Ovary (tissue), 7 donors: ENCODE results near the genes MRPL46 and DET1.

GRCh38 chr15:84857731-84858619 lies 26.5 kb upstream of the SLC28A1 start:
- PRO-cap, 7 experiments, result no peak in any of the 7 experiments
- RAMPAGE, long total RNA, 2 experiments, result no peak in any of the 2 experiments

- PRO-cap, 7 experiments, result no peak in any of the 7 experiments
- RAMPAGE, long total RNA, 2 experiments, result no peak in any of the 2 experiments
Measured at GRCh38 chr15:84906653-84906919, 22.1 kb downstream of the SLC28A1 start.

GRCh38 chr15:84959599-84960257 lies 21.9 kb upstream of the PDE8A start:
- PRO-cap, 7 experiments, result no peak in any of the 7 experiments
- RAMPAGE, long total RNA, 2 experiments, result no peak in any of the 2 experiments

- PRO-cap, 7 experiments, result no peak in any of the 7 experiments
- RAMPAGE, long total RNA, 2 experiments, result no peak in any of the 2 experiments
Measured at GRCh38 chr15:85023376-85024395, 42.0 kb downstream of the PDE8A start.

GRCh38 chr15:85234452-85235105 lies 145.8 kb upstream of the AKAP13 start:
- PRO-cap, 7 experiments, result peak in 1 of 7 experiments; most common minus-strand start chr15:85234683 (in 1)
- RAMPAGE, long total RNA, 2 experiments, result no peak in any of the 2 experiments

- PRO-cap, 7 experiments, result no peak in any of the 7 experiments
- RAMPAGE, long total RNA, 2 experiments, result no peak in any of the 2 experiments
Measured at GRCh38 chr15:85330793-85331962, 49.2 kb upstream of the AKAP13 start.

GRCh38 chr15:85407939-85408871 lies 27.8 kb downstream of the AKAP13 start:
- PRO-cap, 7 experiments, result no peak in any of the 7 experiments
- RAMPAGE, long total RNA, 2 experiments, result no peak in any of the 2 experiments

- PRO-cap, 7 experiments, result no peak in any of the 7 experiments
- RAMPAGE, long total RNA, 2 experiments, result no peak in any of the 2 experiments
Measured at GRCh38 chr15:85500573-85501136, 120.3 kb downstream of the AKAP13 start.

- PRO-cap, 7 experiments, result peak in 5 of 7 experiments; most common minus-strand start chr15:85543949 (in 5)
- RAMPAGE, long total RNA, 2 experiments, result no peak in any of the 2 experiments
Measured at GRCh38 chr15:85543541-85544437, 163.4 kb downstream of the AKAP13 start.

DNA sequence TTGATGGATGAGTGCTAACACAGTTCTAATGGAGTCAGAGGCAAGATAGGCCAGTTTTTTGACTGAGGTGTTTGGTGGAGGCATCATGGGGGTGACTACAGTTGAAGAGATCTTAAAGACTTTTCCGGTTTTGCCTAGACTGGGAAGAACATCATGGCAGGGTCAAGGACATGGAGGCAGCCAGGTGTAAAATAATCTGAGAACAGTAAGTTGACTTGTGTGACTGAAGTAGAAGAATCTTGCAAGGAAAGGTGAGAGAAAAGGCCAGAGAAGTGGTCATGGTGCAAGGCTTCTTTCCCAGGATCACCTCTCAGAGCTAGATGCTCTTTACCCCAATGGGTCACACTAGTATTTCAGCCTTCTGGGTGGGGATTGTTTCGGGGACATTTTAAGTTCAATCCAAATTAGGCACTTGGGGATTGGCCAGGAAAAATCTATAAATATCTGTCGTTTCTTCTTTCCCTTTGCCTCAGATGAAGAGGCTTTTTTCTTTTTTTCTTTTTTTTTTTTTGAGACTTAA lies 188.1 kb downstream of the KLHL25 start:
- PRO-cap, 7 experiments, result no peak in any of the 7 experiments
- RAMPAGE, long total RNA, 2 experiments, result no peak in any of the 2 experiments

- PRO-cap, 7 experiments, result no peak in any of the 7 experiments
- RAMPAGE, long total RNA, 2 experiments, result no peak in any of the 2 experiments
Measured at GRCh38 chr15:85614001-85614474, 180.7 kb downstream of the KLHL25 start.

- PRO-cap, 7 experiments, result no peak in any of the 7 experiments
- RAMPAGE, long total RNA, 2 experiments, result no peak in any of the 2 experiments
Measured at GRCh38 chr15:85703994-85704641, 90.6 kb downstream of the KLHL25 start.

GRCh38 chr15:85708340-85708616 lies 86.4 kb downstream of the KLHL25 start:
- PRO-cap, 7 experiments, result no peak in any of the 7 experiments
- RAMPAGE, long total RNA, 2 experiments, result no peak in any of the 2 experiments

DNA sequence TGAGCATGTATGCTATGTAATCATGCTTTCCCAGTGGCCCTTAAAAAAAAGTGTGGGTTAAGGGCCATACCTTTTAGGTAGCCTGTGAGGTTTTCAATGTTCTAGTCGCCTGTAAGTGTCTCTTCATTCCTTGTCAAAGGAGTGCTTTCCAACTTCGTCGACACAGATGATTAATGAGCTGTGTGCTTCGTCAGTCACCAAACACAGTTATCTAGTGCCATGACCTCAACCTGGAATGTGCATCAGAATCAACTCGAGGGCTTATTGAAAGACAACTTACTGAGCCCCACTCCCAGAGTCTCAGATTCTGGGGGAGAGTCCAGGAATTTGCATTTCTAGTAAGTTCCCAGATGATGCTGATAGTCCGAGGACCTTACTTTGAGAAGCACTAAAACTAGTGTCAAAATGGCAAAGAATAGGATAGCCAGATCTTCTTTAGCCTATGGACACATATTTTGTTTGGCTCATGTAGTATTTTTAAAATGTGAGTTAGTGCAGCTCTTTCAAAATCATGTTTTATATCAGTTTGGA lies 86.0 kb downstream of the KLHL25 start:
- PRO-cap, 7 experiments, result no peak in any of the 7 experiments
- RAMPAGE, long total RNA, 2 experiments, result no peak in any of the 2 experiments

GRCh38 chr15:85749180-85749570 lies 45.5 kb downstream of the KLHL25 start:
- PRO-cap, 7 experiments, result no peak in any of the 7 experiments
- RAMPAGE, long total RNA, 2 experiments, result no peak in any of the 2 experiments

DNA sequence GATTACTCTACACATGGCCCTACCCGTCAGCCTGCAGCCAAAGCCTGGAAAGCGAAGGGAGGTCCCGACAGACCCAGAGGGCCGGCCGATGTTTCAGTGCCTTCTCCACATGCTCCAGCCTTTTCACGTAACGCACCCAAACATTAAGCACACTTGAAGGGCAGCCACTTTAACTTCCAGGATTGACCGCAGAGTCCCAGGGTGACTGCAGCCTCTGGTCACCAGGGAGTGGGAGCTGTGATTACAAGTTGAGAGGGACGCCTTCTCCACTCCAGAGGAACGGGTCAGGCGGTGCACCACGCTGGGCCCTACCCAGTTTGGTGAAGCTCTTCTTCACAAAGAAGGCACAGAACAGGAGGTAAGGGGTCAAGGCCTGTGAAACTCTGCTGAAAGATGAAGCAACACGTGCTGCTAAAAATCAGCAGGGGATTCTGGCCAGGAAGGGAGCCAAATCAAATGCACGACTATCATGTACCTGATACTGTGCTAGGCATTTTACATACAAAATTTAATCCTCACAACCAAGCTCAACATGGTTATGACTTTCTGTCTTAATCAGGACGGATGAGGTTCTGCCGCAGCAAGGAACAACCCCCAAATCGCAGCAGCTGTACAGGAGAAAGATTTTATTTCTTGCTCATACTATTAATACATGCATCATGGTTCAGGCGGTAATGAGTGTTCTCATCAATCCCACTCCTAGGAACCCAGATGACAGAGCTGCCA lies 17.1 kb downstream of the KLHL25 start:
- PRO-cap, 7 experiments, result no peak in any of the 7 experiments
- RAMPAGE, long total RNA, 2 experiments, result no peak in any of the 2 experiments

- PRO-cap, 7 experiments, result no peak in any of the 7 experiments
- RAMPAGE, long total RNA, 2 experiments, result no peak in any of the 2 experiments
Measured at GRCh38 chr15:85778231-85778967, 16.3 kb downstream of the KLHL25 start.

DNA sequence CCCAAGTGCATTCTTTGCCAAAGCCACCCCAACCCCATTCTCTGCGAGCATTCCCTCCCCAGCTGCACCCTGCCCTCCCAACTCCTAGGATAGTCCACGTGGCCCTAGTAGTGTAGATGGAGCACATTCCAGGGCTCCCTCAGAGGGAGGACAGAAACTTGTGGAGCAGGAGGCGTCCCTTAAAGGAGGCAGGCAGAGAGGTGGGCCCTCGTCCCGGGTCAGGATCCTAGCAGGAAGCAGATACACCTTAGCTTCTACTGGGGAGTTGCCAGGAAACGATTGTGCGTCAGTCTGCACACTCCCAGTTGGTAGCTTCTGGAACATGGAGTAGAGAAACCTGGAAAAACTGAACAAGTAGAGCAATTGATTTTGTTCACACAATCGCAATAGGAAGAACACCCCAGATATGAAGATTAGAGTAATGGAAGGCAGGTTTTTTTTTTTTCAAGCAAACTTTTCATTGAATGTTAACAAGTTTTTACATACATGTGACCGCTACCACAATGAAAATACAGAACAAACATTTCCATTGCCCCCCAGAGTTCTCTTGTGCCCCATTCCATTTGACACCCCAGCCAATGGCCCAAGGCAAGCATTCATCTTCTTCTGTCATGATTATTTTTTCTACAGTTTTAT lies 44.0 kb upstream of the KLHL25 start:
- PRO-cap, 7 experiments, result no peak in any of the 7 experiments
- RAMPAGE, long total RNA, 2 experiments, result no peak in any of the 2 experiments

DNA sequence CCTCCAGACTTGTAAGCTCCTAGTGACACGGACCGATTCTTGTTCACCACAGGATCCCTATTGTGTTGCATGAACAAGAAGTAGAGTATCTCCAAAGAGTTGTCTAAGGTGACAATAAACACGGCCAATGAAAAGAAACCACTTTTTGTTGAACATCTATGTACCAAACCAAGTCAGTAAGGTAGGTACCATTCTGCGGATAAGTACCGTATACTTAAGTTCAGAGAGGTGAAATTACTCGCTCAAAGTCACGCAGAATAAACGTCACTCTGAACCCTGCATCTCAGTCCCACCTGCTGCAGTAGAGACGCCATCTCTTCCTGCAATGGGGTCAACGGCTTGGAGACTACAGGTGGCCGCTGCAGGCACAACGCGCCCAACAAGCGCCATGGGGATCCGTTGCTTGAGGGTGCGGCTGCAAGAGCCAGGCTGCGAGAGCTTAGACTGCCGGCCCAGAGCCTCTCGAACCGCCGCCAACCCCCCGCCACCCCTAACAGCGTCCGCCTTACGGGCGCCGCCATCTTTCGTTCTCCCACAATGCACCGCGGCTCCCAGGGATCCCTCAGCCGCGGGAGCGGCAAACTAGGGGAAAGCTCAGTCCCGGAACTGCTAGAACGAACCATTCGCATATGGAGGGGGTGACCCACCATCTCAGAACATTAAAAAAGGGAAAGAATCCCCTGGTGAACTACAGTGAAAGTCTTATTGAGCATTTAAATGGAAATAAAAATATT lies at the start of gene MRPL46:
MRPL46 (minus strand) TSS at position 532 of the 734 bp plus-strand sequence.
- PRO-cap, 7 experiments, result peak in 7 of 7 experiments; most common plus-strand start position 565 of the sequence (in 1); most common minus-strand start position 532 of the sequence (in 7)
- RAMPAGE, long total RNA, 2 experiments, result start-site peak on the minus strand in 2 of 2 experiments, centred at positions 532 to 533 of the sequence, 258 to 328 reads per replicate

- PRO-cap, 7 experiments, result peak in 7 of 7 experiments; most common plus-strand start chr15:88546427 (in 3); most common minus-strand start chr15:88546665 (in 4)
- RAMPAGE, long total RNA, 2 experiments, result no peak in any of the 2 experiments
Measured at GRCh38 chr15:88546181-88547116, at the start of gene DET1. DET1 (minus strand) TSS chr15:88546681.